Neural progenitor cell (in vitro differentiated cells): Measurements from ENCODE around the gene MTCH1.

DNA sequence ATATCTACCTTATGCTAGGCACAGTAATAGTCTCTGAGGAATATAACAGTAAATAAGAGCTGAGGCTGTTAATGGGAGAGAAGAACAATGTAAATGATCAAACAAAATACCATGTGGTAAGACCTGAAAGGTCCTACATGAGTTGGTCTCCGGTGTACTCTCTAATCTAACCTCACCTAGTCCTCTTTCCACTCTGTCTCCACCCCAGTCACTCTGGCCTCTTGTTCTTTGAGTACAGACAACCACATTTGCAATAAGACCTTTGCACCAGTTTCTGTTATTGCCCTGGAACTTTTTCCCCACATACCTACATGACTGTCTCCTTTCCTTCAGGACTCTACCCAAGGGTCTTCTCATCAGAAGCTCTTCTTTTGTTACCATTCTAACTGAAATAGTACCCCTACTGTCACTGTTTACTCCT lies 37.1 kb downstream of the MAPK14 start:
- RAMPAGE, long total RNA = no peak

DNA sequence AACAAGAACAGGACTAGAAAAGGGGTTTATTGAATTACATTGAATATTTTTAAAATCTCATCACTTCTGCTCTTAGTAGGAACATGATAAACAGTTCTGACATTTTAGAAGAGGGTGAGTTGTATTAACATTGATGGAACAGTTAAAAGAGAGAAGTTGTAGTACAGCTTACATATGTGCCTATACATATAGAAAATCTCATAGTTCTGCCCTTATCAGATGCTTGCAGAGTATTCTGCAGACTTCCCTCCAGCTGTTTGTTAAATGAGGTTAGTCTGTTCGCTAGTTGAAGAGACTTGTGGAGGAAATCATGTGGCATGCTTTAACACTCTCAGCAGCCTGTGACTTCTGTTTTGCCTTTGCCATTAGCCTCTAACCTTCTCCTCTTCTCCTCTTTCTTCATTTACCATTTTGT lies 31.1 kb upstream of the MAPK13 start:
- RAMPAGE, long total RNA = no peak

DNA sequence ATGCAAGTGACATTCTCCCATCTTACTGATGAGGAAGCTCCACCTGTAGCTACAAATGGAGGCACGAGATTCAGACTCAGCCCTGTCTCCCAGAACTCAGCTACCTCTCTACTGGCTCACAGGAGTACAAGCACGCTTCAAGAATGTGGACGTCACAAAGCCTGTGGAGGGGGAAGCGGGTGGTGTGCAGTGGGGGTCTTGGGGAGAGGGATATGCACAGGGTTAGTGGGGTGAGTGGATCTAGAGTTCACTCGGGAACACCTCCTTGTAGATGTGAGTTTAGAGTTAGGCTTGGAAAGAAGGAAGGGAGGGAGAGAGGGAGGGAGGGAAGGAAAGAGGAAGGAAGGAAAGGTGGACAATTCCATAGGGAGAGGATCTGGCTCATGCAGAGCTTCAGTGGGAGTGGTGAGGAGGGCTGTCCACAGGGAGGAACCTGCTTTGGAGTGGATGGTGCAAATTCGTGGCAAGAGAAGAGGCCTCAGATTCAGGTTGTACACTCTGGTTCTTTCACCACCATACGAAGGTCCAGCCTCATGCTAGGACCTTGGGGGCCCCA lies 7.4 kb upstream of the MAPK13 start:
- RAMPAGE, long total RNA = no peak

DNA sequence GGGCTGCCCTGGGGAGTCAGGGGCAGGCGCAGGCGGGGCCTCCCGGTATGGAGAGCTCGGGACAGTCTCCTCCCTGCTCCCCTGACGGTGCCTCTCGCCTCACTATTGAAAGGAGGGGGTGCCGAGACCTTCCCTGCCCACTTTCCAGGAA lies 994 bp downstream of the MAPK13 start:
- RAMPAGE, long total RNA = no peak

DNA sequence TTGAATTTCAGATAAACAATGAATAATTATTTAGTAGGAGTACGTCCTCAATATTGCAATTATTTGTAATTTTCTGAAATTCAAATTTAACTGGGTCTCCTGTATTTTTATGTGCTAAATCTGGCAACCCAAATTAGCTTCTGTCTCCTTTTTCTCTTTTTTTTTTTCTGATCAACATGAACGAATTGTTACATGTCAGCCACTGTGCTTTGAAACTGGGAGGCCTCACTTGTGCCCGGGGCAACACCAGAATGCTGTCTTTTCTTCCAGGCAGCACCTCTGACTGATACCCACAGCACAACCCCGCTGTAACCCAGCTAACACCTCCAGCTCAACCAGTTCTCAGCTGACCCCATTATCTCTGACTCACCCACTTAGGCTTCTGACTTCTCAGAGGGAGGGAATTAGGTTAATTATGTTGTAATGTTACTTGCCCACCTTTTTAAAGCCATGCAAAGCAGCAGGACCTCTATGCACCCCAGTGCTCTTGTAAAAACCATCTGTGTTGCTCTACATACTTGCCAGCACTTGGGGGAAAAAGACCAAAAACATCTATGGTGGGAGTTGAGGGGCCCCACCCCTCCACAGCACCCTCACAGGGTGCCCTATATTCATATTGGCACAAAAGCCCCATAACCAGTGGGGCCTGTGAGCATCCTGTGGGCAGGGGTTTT lies 22.5 kb downstream of the BNIP5 start:
- RAMPAGE, long total RNA = no peak

DNA sequence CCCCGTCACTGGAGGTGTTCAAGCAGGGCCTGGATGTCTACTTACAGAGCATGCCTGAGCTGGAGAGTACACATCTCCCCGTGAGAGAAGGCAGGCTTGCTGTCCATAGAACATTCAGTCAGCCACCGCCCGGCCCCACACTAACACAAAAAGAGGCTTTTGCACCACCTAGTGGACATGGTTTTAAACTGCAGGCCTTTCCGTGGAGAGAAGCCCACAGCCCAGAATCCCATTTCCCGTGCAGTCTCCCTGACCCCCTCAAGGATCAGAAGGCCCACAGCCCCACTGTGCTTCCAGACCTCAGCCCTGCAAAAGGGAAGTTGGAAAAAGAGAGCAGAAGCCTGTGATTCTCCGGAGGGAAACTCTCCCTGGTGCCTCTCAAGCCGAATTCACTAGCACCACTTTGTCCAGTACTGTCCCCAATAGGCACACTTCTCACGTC lies 23.8 kb upstream of the BNIP5 start:
- RAMPAGE, long total RNA = no peak

DNA sequence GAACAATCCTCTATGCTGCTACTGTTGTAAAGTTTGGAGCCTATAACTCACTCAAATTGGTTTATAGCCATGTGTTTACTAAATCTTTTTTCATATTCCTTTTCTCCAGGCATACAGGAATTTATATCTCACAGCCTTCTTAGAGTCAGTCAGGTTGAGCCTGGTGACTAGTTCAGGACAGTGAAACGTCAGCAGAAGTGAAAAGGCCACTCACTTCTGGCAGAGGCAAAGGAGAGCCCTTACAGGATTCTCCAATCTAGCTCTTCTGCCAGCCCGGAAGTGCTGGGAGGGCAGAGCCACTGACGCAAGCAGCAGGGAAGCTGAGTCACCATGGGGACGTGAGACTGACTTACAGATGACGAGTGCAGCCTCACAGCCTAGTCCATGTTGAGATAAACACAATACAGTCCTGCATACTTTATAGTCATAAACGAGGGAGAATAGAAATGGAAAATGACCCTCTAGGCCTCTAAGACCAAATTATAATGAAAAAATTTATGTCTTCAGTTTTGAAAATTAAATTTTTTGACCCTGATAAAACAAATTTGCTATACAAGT lies 1.3 kb downstream of the PXT1 start:
- RAMPAGE, long total RNA = no peak

GRCh38 chr6:36602840-36604037 lies 9.1 kb downstream of the SRSF3 start:
- RAMPAGE, long total RNA = no peak

GRCh38 chr6:36604038-36604964 lies 10.1 kb downstream of the SRSF3 start:
- RAMPAGE, long total RNA = no peak

DNA sequence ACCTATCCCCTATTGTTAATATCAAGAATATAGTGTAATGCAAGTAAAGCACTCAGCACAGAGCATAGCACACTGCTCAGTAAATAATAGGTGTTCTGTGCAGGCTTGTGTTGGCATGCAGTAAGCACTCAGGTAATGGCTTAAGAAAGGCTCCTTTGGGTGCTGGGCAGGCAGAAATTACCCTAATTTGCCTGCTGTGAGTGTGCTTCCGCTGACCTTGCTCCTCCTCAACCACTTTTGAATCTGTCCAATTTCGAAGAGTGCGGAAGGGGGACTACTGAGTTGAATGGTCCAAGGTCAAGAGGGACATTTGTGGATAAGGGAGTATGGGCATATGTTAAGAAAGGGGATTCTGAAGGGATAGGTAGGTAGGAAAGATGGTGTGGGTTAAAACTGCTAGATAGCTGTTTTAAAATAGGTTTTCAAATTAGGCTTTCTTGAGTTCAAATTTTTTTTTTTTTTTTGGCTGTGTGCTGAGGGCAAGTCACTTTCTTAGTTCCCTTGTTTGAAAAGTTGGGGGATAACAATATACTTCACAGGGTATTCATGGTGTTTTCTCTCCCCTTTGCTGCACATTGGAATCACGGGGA lies 15.5 kb downstream of the SRSF3 start:
- RAMPAGE, long total RNA = no peak

DNA sequence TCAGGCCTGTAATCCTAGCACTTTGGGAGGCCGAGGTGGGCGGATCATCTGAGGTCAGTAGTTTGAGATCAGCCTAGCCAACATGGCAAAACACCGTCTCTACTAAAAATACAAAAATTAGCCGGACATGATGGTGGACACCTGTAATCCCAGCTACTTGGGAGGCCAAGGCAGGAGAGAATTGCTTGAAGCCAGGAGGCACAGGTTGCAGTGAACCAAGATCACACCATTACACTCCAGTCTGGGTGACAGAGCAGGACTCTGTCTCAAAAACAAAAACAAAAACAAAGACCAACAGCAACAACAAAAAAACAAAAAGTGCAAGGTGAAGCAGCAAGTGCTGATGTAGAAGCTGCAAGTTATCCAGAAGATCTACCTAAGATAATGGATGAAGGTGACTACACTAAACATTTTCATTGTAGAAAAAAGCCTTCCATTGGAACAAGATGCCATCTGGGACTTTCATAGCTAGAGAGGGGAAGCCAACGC lies 17.5 kb downstream of the SRSF3 start:
- RAMPAGE, long total RNA = no peak

DNA sequence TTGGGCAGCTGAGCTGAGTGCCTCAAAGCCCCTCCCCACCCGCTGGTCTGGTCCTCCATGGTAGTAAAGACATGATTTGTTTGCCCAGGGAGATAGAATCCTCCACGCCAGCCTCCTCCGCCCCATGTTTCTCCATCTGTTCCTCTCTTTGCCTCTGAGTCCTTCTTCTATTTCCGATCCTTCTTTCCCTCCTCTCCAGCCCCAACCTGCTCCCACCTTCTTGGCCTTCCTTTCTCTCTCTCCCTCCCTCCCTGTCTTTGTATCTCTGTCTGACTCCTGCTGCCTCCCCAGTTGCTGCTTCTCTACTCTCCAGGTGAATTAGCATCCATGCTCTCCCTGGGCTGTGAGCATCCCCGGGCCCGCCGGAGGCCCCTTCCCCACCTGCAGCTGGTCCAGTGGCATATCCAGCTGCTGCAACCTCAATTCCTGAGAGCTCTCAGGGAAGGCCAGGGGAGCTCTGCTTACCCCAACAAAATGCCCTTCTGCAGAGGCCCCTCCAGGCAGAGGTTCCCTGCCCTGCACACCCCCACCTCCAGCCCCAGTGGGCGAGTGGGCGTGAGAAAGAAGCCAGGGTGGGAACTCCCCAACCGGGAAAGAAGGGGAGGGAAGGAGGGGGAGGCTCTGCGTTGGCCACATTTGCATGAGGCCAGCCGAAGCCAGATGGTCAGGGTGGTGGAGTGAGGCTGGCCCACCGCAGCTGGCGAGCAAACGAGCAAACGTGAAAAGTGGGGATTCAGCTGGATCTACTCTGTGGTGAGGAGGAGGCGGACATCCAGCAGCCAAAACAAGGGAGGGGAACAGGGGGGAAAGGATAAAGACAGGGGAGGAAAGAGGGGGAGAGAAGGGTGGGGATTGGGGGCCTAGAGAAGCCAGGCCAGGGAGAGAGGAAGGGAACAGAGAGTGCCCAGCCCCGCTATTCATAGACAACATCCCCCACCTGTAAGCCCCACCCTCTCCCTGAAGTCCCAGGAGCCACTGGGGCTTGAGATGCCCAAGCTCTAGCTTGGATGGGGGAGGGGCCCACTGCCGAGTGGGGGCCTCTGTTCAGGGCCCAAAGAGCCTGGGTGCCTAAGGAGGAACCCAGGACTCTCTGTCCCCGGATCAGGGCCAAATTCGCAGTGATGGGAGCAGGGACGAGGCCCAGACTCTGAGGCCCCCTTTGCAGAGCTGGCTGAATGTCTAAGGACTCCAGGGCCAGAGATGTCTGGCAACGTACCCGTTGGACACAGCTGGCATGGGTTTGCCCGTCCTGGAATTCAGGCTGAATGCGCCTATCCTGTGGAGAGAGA lies 45.4 kb downstream of the CPNE5 start:
- RAMPAGE, long total RNA = no peak

DNA sequence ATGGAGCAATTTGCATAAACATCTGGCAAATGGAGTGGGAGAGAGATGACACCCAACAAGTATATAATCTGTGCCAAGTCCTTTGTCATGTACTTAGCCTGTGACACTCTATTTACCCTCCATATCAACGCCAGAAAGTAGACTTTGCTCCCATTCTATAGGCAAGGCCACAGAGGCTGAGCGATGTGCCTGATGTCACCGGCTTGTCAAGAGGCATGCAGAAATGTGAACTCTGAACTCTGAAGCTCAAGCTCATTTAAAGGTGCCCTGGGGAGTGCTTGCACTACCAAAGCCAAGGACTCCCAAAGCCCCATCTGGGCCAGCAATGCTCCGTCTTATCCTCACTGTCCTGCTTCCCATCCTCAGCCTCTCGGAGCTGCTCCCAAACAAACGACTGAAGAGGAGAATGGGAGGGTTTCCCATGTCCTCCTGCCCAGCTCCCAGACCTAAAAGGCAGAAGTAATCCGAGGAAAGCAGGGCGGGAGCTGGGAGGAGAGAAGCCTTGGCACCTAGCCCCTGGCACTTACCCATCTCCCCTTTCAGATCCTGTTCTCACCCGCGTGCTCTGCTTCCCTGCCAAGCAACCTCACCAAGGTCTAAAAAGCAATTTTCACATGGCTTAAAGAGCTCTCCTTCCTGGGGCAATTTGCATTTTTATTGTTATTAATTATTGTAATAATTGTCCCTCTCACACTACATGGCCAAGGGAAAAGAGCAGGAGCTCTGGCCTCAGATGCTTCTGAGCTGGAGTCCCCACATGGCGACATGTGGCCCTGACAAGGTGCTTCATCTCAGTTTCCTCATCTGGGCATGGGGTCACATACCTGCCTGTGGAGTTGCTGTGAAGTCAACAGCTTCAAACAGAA lies 9.1 kb downstream of the CPNE5 start:
- RAMPAGE, long total RNA = no peak

GRCh38 chr6:36867669-36867956 lies 7.0 kb downstream of the PPIL1 start:
- RAMPAGE, long total RNA = no peak

DNA sequence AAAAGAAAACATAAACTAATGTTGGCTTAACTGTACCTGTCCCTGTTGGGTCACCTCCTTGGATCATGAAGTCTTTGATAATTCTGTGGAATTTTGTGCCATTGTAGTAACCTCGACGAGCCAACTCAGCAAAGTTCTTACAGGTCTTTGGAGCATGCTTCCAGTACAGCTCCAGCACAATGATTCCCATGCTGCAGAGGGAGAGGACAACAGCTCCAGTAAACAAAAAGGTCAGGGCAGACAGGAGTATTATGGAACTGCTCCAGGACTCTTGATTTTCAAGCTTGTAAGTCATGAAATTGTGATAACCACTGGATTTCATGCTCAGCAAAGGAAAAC lies 3.0 kb downstream of the PPIL1 start:
- RAMPAGE, long total RNA = no peak

- RAMPAGE, long total RNA = no peak
Measured at GRCh38 chr6:36888518-36889486, 3.0 kb downstream of the C6orf89 start.

DNA sequence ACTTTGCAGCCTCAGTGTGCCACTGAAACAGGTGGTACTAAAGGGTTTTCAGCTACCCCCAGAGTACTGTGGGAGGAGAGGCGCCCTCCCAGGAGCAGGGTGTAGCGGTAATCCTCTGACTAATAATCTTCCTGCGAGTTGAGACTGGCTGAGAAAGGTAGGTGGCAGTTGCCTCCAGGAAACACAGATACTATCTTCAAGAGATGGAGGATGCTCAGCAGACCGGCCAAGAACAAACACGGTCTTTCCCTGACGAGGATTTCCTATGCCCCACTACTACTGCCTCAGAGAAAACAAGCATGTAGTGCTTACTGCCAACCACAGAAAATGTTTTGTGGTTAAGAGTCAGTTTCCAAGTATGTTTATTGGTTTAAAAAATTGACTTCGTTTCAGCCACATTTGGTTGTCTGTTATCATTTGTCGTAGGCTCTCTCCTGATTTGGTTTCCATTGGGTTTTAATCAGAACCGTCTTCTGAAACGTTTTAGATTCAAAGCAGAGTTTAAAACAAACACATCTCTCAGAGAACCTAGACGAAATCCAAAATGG lies 26.9 kb downstream of the C6orf89 start:
- RAMPAGE, long total RNA = no peak

DNA sequence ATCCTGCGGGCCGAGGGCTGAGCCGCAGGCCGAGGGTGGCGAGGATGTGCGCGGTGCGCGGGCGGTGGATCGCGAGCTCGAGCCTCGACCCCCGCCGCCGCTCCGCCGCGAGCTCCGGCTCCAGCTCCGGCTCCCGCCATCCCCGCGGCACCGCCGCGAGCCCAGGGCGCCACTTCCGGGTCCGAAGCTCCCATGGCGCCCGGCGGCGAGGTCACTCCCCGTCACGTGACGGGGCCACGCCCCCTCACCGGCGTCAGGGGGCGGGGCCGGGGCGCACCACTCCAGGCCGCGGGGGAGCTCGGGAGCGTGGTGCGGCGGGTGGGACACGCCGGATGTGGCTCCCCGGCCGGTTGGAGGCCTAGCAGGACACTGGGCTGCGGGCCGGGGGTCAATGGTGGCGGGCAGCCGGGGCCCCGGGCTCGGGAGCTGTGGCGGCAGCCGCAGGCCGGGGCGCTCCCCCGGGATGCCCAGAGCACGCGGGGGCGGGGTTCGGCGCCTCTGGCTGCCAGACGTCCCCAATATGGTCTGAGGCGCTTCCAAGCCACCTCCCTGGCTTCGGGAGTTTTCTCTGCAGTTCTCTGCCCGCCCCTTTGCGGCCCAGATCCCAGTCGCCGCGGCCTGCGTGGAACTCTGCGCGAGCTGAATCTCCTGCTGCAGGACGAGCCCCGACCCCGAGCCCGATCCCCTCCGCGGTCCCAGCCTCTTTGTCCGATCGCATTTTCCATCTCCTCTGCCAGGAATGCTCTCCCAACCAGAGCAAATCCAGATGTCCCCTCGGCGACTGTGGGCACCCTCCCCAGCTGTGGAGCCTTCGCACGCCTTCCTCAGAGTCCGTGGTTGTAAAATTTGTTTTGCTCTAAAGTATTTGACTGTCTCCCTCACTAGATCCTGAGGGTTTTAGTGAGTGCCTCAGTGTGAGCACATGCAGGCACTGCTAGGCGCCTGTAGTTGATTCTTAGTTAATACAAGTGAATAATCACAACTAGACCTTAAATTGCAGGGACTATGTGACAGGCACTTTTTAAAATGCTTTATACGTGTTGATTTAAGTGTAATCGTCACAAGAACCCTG lies at the start of gene MTCH1:
Gene MTCH1 (minus strand): TSS at position 217 of the 1,072 bp plus-strand sequence.
- RAMPAGE, long total RNA = no peak

GRCh38 chr6:37033206-37033816 lies 27.9 kb downstream of the FGD2 start:
- RAMPAGE, long total RNA = no peak

- RAMPAGE, long total RNA = no peak
Measured at GRCh38 chr6:37049312-37049752, 43.9 kb downstream of the FGD2 start.